Thoracic aorta endothelial cell (primary cell): ENCODE measurements around a stretch of chr18.

DNA sequence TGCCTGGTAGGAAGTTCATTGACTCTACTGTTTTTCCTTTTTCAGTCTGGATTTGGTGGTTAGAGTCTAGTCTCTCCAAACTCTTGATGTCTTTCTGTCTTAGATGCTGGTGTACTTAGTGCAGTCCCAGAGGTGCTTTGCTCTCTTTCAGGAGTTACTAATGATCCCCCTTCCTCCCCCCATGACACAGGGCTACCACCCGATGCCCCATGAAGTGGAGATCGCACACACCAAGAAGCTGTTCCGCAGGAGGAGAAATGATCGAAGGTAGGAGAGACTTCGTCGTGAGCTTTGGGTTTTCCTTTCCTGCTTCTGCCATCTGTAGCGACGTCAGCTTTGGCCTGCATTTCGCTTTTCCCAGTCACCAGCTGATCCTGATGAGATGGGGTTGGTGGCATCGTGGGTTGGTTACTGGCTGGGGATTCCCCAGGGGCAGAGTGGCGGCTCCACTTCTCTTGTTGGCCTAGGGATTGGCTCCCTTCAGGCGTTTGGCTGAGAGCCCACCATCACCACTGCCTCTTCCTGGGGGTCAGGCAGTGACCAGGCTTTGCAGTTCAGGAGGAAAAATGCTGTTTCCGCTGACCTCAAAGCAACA, 172.7 kb downstream of the CTIF start:
- CAGE, long polyA plus RNA = no peak

- CAGE, long polyA plus RNA = no peak
These were observed 174.6 kb downstream of the CTIF start for GRCh38 chr18:48713219-48714074.

- CAGE, long polyA plus RNA = no peak
These were observed 201.0 kb downstream of the SMAD7 start for GRCh38 chr18:48749709-48750201.

DNA sequence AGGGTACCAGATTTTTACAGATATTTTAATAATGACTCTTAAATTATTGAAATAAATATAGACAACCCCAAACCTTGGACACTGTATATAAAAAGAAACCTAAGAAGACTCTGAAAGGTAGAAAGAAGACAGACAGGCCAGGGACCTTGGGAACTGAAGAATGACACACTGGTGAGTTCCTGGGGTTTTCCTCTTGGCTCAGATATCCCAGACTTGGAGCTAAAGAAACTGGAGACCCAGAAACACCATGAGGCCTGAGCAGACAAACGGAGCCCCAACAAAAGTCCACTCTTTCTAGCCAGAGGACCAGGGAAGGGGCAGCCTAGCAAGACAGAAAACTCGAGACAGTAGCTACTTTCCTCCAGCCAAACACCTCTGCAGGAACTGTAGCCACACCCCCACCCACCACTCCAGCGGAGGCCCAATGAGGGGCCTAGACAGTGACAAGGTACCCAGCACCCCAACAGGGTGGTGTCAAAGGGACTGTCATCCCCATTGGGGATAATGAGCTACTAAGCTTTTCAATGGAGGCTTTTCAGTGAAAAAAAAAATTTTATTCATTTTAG, 194.9 kb downstream of the SMAD7 start:
- CAGE, long polyA plus RNA = no peak

GRCh38 chr18:48833837-48834370, 116.9 kb downstream of the SMAD7 start:
- CAGE, long polyA plus RNA = no peak

- CAGE, long polyA plus RNA = no peak
These were observed 109.1 kb downstream of the SMAD7 start for GRCh38 chr18:48841374-48842285.

DNA sequence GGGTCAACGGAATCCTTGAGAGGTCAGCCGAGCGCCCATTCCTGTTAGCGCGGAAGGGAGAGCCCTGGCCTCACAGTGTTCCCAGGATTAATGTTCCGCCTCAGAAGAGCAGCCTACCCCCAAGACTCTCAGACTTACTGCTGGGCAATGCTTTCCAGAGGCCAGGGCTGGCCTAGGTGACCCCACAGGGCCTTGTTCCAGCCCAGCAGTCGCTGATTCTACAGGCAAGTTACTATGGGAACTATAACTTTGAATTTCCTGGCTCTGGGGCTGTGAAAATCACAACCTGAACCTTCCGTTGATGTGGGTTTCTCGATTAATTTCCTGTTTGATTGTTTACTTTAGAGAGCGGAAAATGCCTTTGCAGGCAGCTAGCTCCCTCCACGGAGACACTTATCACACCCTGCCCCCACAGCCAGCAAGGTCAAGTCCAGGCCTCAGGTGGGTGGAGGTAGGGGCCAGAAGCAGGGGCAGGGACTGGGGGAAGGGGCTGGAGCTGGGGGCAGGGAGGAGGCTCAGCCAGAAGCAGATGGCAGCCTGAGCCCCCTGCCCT, 108.2 kb downstream of the SMAD7 start:
- CAGE, long polyA plus RNA = no peak

DNA sequence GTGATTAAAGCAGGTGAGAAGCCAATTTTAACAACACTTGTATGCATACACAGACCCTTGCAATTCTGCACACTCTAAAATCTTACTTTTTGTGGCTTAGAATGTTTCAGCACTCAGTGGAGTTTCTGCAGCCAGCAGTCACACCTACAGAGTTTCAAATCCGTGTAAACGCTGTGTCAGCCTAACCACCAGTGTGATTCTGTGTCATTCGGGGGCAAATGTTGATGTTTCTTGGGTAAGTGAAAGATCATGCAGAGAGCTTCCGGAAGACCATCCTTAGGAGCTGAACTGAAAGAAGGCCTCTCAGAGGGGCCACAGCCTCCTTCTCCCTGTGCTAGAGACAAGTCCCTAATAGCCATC, 82.4 kb downstream of the SMAD7 start:
- CAGE, long polyA plus RNA = no peak

DNA sequence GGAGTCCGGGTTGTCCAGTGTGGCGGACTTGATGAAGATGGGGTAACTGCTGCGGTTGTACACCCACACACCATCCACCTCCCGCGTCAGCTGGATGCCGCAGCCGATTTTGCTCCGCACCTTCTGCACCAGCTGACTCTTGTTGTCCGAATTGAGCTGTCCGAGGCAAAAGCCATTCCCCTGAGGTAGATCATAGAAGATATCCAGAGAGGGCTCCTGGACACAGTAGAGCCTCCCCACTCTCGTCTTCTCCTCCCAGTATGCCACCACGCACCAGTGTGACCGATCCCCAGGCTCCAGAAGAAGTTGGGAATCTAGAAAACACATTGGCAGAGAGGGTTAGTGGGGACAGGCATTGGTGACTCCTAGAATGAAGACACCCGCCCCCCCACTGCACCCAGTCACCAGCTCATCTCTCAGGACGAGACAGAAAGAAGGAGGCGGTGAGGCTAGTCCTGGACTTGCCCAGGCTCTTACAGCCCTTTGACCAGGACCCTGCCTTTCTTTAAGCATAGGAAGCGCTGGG, 29.1 kb downstream of the SMAD7 start:
- CAGE, long polyA plus RNA = no peak

DNA sequence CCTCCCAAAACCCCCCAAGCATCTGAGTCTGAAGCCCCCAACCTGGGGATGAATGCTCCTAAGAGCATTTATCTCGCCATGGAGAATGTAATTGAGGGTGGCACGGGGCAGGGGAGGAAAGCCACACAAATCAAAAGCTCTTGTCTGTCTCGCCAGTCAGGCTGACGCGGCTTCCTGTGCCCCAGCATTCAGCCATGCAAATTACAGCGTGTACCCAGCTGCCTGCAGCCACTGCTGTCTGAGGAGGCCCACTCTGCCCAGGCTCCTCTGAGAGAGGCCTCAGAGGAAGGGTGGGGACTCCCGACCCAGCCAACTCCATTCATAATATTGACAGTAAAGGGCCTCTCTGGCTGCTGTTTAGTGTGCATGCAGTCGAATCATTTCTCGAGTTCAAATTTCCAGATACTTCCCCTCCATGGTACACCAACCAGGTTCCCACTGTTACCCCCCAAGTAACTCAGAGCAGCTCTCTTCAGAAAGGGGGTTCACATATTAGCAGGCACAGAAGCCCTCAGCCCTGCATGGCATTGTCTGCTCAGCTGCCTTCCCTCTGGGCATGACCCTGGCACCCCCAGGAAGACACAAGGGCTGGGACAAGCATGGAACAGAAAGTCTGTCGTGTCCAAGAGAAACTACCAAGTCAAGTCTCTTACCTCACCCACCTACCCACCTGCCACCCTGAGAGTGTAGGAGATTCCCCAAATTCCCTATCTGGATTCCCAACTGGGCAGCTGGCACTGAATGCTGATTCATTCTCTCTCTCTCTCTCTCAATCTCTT, 21.8 kb downstream of the SMAD7 start:
- CAGE, long polyA plus RNA = no peak

GRCh38 chr18:48934634-48935622, 15.8 kb downstream of the SMAD7 start:
- CAGE, long polyA plus RNA = no peak

GRCh38 chr18:48947007-48947435, 3.7 kb downstream of the SMAD7 start:
- CAGE, long polyA plus RNA = no peak

DNA sequence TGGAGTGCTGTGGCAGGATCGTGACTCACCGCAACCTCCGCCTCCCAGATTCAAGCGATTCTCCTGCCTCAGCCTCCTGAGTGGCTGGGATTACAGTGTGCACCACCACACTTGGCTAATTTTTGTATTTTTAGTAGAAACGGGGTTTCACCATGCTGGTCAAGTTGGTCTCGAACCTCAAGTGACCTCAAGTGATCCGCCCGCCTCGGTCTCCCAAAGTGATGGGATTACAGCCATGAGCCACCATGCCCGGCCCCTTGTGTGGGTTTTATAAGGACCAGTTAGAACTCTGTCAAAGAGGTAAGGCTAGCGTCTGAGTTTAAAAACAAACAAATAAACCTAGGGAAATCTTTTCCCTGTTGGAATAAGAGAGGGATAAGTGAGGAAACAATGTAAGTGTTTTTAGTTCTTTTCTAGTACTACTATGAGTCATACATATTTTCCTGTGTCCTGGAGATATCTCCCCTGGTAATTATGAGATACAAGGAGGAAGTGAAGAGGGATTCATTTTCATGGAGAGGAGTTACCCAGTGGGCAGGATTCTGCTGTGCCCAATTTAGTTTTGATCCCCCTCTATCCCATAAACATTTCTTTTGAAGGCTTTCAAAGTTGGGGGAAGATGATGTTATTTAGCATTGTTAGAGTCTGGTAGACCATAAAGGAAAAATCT, 9.6 kb upstream of the SMAD7 start:
- CAGE, long polyA plus RNA = no peak

DNA sequence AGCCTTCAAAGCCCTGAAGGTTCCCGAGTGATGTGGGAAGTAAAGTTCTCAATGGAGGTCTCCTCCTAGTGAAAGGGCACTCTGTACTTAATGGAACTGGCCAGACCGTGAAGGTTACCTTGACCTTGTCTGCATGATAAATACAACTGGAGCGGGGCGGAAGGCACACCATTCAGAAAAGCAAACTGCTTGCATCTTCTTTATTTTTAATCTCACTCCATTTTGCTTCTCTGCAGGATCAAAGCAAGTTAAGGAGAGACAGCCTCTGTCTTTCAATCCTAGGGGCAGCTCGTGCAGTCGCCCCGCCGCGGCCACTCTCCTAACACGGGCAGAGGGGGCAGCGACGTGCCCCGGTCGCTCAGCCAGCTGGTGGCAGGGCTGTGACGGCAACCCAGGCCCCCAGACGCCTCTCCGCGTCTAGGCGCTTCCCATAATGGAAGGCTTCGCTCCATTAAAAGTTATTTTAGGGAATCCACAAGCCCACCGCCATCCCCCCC, 24.0 kb upstream of the SMAD7 start:
- CAGE, long polyA plus RNA = no peak

DNA sequence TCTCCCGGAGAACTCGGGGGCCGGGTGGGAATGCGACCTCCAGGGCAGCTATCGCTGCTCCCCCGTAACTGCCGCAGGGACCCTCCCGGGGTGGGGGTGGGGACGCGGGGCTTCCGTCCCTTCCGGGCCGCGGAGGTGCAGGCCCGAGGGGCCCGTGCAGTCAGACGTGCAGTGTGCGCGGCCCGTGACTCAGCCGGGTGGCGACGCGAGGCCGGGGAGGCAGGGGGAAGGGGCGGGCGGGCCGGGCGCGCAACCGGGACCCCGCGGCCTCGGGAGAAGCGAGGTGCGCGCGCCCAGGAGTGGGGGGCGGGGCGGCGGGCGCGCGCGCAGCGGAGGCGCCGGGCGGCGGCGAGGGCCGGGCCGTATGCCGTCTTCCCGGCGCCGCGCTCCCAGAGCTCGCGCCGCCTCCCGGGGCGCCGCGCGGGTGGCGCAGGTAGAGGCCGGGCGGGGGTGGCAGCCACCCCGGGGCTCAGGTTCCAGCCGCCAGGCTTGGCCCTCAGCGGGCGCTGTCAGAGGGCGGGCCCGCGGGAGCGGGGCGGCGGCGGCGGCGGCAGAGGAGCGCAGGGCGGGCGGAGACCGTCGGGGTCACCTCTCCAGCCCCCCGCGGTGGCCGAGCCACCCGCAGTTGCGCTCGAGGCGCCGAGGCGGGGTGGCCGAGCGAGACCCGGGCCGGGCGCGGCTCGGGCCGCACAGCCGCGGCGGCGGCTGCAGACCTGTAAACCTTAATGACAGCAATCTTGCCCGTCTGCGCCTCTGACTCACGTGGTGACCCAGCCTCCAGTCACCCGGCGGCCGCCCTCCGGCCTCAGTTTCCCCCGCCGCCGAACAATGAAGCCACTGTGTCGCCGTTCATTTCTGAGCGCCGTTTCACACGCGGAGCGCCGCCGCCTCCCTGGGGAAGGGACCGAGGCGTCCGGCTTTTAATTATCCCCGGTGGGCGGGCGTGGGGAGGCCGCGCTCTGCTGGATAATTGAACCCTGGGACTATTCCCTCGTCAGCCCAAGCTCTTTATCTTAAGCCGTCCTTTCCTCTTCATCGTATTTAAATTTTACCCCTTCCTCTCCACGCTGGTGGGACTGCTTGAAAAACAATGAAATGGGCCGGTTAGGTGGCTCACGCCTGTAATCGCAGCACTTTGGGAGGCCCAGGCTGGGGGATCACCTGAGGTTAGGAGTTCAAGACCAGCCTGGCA, 25.3 kb upstream of the SMAD7 start:
- CAGE, long polyA plus RNA = no peak

GRCh38 chr18:48991538-48992586, 41.1 kb upstream of the SMAD7 start:
- CAGE, long polyA plus RNA = no peak

DNA sequence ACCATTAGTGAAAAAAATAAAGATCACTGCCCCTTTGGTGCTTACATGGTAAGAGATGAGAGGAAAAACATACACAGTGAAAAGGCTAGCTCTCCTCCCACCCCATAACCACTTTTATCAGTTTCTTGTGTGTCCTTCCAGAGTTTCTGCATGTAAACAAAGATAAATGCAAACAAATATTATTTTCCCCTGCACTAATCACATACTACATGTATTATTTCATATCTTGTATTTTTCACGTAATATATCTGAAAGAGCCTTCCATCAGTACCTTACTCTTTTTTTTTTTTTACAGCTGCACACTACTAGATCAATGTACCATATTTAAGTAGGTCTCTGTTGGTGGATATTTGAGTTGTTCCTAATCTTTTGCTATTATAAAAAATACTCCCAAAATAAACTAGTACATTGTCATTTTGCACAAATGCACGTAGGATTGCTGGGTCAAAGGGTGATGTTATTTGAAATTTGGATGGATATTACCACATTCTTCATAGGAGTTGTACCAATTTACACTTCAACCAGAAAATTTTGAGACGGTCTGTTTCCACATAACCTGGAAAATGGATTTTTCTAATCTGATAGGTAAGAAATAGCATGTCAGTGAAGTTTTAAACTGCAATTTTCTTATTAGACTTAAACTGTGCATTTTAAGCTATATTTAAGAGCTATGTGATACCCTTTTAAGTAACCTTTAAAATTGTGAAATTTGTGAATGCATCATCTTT, 222.7 kb downstream of the DYM start:
- CAGE, long polyA plus RNA = no peak

- CAGE, long polyA plus RNA = no peak
These were observed 4.9 kb upstream of the DYM start for GRCh38 chr18:49465265-49465829.

DNA sequence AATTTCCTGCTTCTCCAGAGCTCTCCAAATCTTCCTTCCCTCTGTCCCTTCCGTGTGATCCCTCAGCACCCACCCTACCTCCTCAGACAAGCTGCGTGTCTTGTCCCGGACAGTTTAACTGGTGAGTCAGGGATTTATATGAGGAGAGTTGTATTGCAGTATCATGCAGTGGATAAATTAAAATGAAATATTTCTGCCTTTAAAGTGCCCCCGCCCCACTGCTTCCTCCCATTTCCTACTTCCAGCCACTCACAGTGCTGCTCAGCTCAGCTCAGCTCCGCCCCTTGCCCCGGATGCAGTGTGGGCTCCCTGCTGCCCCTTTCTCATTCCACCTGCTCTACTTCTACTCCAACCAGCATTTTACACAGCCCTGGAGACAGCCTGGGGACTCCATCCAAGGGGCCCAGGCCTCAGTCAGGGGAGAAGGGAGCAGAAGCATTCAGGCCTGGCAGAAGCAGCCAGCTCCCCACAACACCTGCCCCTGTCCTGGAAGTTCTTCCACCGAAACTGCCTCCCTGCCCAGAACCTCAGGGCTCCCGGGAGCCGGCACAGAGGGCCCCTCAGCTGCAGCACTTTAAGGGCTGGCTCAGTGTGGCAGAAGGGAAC, 102.1 kb downstream of the LIPG start:
- CAGE, long polyA plus RNA = no peak

DNA sequence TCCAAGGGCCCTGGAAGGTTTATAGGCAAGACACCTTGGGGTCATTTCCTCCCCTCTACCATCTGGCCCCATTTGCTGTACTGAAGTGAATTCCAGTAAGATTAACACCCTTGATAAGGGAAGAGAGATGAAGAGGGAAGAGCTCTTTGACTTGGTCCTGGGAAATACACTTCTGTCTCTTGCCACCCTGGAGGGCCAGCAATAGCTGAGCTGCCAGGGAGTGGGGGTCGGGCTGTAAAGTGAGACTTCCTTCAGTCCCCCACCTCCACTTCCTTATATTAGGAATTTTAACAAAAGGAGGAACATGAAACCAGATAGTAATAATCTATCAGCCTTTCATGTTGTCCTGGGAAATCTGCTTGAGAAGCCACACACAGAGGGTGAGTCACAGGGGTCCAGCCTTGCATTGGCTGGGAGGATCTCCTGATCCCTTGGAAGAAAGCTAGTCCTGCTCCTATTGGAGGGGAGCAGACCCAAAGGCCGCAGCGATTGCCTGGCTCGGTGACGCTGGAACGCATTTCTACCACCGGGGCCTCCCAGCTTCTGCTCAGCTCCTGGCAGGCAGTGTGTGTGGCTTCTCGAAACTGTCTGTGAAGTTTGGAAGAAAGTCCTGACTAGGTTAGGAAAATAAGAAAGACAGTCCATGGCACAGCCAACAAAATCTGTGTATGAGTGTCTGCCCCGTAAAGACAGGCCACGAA, 87.3 kb downstream of the ACAA2 start:
- CAGE, long polyA plus RNA = no peak